ENCODE data around the gene MICAL2.

DNA sequence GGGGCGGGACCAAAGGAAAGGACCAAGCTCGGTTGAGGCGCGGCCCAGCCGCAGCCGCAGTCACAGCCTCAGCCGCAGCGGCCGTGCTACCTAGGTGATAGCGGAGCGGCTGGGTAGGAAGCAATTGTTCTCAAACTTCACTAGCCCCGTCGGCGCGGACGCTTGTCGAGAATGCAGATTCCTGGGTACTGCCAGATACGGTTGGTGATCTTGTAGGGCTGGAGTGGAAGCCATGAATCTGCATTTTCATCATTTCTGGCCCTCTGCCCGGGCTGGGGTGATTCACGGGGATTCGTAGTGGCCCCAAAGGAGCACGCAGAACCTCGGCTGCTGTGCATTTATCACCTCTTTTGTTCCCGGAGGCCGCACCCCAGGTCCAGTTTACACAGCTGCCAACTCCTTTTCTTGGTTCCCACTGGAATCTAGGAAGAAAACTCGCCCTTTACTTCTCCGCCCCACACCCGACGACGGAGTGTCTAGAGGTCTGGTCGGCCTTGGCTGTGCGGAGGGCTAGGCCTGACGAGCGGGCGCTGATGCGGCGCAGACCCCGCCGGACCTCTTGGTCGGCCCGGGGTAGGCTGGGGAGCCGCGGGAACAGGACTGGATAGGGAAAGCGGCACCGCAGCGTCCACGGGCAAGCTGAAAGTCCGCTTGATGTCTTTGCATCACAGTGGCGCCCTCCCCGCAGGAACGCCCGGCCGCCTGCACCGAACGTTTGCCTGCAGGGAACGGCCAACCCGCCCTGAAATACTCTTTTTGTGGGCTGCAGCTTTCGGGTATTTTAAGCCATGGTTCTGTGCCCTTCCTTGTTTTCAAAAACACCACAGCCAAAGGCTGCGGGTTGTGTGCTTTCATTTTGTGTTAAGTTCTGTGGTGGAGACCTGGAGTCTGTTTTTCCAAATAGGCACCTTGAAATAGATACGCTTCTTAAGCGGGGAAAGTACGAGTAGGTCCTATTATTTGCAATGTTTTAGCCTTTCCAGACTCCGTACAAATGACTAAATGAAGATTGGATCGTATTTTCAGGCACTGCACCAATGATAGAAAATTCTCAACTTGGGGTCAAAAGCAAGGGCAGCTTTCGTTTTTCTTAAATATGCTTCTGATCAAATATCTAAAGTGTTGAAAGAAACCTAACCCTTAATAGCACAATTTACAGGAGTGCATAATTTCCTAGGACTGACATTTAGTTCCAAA lies 712 bp upstream of the ZBED5 start:
- PRO-cap = bidirectional peak, plus-strand start at position 59 of the sequence, minus-strand start outside the sequence
- RAMPAGE, long total RNA, 4 experiments = start-site peak on the plus strand in 2 of 4 experiments, centred at positions 76 to 79 of the sequence, 49 to 68 reads per replicate

DNA sequence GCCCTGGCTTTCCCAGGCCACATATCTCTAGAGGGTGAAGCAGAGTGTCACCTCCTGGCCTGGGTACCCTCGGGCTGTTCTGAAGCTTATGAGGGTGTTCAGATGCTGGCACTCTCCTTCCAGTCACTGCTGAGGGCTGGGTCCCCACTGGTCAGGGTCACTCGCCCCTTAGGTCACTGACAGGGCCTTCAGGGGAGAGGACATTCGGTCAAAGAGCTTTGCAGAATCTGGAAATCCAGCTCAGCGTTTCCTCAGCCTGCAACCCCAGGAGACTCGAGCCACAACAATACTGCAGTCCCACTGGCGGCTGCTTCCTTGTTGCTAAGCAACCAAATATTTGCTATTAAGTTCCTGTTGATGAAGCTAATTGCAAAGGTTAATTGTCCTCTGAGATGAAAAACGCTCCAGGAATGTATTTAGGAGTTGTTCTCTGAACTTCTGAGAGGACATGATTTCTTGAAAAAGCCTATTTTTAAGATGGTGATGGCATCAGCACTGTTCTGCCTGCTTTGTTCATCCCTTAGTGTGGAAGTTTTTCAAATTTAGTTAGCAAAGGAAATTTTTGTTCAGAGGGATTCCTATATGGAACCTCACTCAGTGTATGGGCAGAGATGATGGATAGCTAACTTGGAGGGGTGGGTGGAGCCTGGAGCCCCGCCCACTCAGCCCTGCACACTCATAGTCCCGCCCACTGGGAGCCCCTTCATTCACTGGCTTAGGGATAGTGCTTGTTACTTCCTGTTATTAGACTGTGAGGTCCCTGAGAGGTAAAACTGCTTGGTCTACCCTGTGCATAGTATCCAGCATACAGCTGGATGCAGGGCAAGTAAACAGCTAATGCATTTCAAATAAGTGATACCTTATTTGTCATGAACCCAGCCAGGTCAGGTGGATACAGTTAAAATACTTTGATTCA lies 109.2 kb downstream of the CSNK2A3 start:
- PRO-cap = no peak
- RAMPAGE, long total RNA, 4 experiments = no peak in any of the 4 experiments

- PRO-cap = no peak
- RAMPAGE, long total RNA, 4 experiments = no peak in any of the 4 experiments
These were observed 39.2 kb downstream of the CSNK2A3 start for GRCh38 chr11:11313806-11314270.

- PRO-cap = no peak
- RAMPAGE, long total RNA, 4 experiments = no peak in any of the 4 experiments
These were observed 78.3 kb downstream of the GALNT18 start for GRCh38 chr11:11543476-11544027.

DNA sequence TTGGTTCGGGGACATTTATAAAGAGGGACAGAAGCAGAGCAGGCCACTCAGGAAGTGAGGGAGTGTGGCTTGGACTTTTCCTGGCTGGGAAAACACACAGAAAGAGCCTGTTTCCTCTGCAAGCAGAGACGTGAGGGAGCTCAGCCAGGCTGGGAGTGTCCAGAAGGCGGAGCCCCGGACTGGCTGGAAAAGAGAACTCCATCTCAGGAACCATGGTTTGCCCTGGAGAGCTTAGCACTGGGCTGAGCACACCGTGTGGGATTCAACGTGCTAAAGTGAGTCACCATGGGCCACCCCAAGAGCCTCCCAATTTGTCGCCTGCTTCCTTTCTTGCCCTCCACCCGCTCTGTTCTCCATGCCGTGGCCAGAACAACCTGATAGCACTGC lies 51.9 kb downstream of the GALNT18 start:
- PRO-cap = no peak
- RAMPAGE, long total RNA, 4 experiments = no peak in any of the 4 experiments

GRCh38 chr11:11916798-11917790 lies 75.3 kb downstream of the USP47 start:
- PRO-cap = no peak
- RAMPAGE, long total RNA, 4 experiments = no peak in any of the 4 experiments

- PRO-cap = no peak
- RAMPAGE, long total RNA, 4 experiments = no peak in any of the 4 experiments
These were observed 14.5 kb downstream of the DKK3 start for GRCh38 chr11:11993795-11994413.

GRCh38 chr11:12017916-12018277 lies 9.5 kb upstream of the DKK3 start:
- PRO-cap = no peak
- RAMPAGE, long total RNA, 4 experiments = no peak in any of the 4 experiments

DNA sequence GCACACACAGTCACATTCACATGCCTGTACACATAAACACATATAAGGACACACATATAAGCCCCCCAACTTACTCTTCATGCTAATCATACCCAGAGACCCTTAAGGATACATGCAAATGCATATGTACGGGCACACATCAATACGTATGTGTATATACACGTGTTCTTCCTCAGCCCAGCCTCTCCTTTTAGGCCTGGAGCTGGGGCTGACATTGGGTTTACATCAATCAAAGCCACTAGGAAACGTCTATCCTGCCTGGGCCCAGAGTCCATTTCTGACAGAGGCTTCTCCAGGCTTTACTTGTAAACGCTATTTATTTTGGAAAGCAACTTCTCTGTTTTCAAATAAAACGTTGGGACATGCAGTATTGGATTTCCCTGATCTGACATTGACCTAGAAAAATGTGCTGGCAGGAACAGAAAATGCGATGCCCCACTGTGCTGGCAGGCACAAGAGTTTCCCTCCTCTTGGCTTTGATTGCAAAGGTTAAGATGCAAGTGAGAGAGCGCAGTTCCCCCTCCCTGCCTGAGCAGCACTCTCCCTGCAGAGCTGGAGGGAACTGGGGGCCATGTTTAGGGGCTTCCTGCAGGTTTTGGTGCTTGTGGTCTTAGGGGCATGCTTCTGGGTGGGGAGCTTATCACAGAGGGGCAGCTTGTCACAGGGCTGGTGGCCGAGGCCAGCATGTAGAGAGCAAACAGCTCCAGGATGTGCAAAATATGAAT lies 42.0 kb upstream of the DKK3 start:
- PRO-cap = no peak
- RAMPAGE, long total RNA, 4 experiments = no peak in any of the 4 experiments

- PRO-cap = no peak
- RAMPAGE, long total RNA, 4 experiments = start-site peak on the minus strand in 1 of 4 experiments, at chr11:12076090-12076098 at its widest, 10 reads per replicate
These were observed 34.0 kb upstream of the MICAL2 start for GRCh38 chr11:12076039-12077058.

DNA sequence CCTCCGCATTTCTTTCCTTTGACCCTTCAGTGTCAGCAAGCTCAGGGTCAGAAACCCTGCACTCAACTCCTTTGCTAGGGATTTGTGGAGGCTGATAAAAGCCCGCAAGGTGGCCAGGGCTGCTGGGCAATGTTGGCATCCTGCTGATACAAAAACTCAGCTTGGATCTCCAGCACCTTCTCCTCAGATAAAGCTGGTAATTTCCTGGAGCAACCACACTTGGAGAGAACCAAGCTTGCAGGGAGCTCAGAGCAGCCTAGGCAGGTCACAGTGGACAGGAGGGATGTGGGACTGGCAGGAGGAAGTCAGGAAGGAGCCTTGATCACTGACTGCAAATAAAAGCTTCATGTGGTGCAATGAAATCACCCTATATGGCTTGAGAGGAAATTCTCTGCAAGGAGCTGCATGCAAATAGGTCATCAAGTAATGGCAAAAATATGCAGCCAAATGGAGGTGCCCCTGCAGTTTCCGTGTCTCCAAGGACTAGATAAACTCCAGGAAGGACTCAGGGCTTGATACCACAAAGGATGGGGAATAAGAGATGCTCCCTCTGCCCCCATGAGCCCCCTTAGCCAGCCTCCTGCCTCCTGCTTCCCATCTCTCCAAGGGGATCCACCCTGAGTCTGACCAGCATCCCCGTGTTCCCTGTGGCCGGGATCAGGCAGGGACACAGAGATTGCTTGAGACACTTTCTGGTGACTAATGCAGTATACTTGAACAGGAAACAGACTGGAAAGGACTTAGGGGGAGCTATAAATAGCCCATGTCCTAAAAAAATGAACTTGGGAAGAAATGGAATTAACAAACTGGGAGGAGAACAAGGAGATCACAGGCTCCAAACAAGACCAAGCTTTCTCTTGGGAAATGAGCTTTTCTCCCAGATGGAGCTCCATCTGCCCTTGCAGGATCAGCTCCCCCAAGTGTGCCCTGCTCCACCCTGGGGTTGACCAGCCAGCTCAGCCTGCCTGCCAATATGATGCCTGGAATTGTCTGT lies 24.0 kb upstream of the MICAL2 start:
- PRO-cap = no peak
- RAMPAGE, long total RNA, 4 experiments = no peak in any of the 4 experiments

- PRO-cap = no peak
- RAMPAGE, long total RNA, 4 experiments = no peak in any of the 4 experiments
These were observed at the start of gene MICAL2 for GRCh38 chr11:12110505-12111456. TSS of gene MICAL2 (plus strand) at chr11:12110590.

DNA sequence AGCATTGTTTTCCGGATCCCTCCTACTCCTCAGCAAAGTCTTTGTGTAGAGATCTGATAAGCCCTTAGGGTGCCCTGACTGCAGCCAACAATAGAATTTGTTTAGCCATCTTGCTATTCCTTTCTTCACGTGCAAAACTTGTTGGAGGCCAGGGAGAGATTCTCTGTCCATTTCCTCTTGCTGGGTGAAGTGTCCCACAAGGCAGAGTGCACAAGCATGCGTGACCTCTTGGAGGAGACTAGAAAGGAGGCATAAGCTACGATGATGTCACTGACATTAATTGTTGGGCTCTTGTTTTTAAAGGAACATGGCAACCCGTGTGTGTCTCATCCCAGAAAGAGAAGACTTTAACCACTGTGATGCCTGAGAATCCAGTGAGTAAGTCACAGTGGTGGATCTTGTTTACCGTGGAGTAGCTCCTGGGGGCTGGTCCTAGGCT lies 27.7 kb downstream of the MICAL2 start:
- PRO-cap = no peak
- RAMPAGE, long total RNA, 4 experiments = no peak in any of the 4 experiments

- PRO-cap = no peak
- RAMPAGE, long total RNA, 4 experiments = no peak in any of the 4 experiments
These were observed 99.0 kb downstream of the MICAL2 start for GRCh38 chr11:12209381-12209710.

- PRO-cap = no peak
- RAMPAGE, long total RNA, 4 experiments = no peak in any of the 4 experiments
These were observed 102.7 kb downstream of the MICAL2 start for GRCh38 chr11:12212994-12213637.

GRCh38 chr11:12229423-12230013 lies 119.1 kb downstream of the MICAL2 start:
- PRO-cap = no peak
- RAMPAGE, long total RNA, 4 experiments = no peak in any of the 4 experiments

- PRO-cap = no peak
- RAMPAGE, long total RNA, 4 experiments = no peak in any of the 4 experiments
These were observed 123.6 kb upstream of the PARVA start for GRCh38 chr11:12253570-12254432.

- PRO-cap = no peak
- RAMPAGE, long total RNA, 4 experiments = no peak in any of the 4 experiments
These were observed 10.9 kb downstream of the PARVA start for GRCh38 chr11:12388151-12388698.

DNA sequence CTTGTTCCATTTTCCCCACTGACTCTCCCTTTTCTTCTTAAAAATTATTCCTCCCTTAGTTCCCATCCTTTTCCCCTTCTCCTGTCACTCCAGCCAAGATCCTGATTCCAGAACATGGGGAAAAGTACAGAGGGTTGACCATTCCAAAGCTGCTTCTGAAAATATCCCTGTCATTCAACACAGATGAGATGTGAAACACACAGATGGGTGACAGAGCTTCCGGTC lies 57.8 kb downstream of the PARVA start:
- PRO-cap = no peak
- RAMPAGE, long total RNA, 4 experiments = no peak in any of the 4 experiments

GRCh38 chr11:12477684-12478087 lies 100.3 kb downstream of the PARVA start:
- PRO-cap = no peak
- RAMPAGE, long total RNA, 4 experiments = no peak in any of the 4 experiments

All from omental fat pad (tissue), 4 donors.